ENCODE data around the genes MAD2L2, MTHFR and VPS13D.

GRCh38 chr1:11648738-11649554 lies 5.3 kb downstream of the FBXO2 start:
- PRO-cap = no peak
- RAMPAGE, long total RNA = no peak

GRCh38 chr1:11670652-11671074 lies 6.7 kb downstream of the FBXO6 start:
- PRO-cap = no peak
- RAMPAGE, long total RNA = no peak

DNA sequence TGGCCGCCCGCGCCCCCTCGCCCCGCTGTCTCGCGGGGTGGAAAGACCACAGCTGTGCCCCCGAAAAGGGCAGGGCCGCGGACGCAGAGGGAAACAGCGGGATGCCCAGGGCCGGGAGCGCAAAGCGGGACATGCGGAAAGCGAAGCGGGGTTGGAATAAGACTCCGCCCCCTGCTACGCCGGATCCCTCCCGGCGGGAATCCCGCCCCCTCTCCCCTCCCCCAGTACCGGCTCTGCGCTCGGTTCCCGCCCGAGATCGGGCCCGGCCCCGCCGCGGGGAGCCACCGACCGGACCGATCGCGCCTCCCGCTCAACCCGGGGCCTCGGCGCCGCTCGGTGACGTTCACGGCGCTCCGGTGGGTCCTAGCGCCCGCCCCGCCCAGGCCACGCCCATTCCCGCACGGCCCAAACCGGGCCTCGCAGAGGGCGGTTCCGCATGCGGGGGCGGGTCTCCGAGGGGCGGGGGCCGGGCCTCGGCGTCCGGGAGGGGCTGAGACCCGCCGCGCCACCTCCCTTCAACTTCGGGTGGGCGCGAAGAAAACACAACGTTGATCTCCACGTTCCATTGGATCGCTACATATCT lies at the start of gene MAD2L2:
Gene MAD2L2, minus strand, starts transcription at position 338 of the 583 bp plus-strand sequence.
- PRO-cap = bidirectional peak, plus-strand start outside the sequence, minus-strand start at position 335 of the sequence
- RAMPAGE, long total RNA = start-site peak on the minus strand centred at position 317 of the sequence, 44 bp wide, 240 and 430 reads in 2 replicates

DNA sequence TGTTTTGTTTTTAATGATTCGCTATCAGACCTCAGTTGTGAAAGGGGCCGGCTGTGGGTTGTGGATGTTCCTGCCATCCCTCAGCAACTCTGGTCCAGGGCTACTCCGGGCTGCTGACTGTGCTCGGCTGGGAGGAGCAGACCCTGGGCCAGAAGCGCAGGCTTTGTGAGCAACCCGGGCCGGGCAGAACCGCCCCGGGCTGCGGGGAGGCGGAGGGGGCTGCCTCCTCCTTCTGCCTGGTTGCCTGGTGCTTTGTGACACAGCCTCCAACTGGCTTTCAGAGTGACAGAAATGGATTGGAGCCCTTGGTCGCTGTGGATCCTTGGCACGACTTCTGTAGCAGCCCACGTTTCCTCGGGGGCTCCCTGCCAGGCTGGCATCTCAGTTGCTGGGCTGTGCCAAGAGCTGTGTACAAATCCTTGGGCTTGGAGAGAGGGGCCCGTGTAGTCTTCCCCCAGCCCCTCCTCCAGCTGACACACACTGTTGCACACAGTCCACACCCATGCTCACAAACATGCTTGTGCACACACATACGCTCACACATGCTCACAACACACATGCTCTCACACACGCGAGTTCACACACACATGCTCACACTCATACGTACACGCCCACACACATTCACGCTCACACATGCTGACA lies 10.1 kb downstream of the DRAXIN start:
- PRO-cap = no peak
- RAMPAGE, long total RNA = no peak

DNA sequence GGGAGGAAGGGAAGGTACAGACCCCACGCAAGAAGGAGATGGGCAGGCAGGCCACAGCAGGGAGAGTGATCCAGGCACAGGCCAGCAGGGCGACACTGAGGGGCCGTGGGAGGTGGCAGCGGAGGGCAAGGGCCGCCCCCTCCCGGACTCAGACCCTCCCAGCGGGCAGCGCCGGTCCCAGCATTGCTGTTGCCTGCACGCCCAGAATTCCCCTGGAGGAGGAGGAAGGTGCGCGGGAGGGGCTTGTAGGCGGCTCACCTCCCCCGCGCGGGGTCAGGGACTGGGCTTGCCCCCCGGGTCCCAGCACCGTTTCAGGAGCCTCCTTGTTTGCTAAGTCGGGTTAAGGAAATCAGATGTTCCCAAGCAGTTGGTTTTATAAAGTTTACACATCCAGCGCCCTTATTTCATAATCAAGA lies 416 bp downstream of the AGTRAP start:
- PRO-cap = no peak
- RAMPAGE, long total RNA = no peak

DNA sequence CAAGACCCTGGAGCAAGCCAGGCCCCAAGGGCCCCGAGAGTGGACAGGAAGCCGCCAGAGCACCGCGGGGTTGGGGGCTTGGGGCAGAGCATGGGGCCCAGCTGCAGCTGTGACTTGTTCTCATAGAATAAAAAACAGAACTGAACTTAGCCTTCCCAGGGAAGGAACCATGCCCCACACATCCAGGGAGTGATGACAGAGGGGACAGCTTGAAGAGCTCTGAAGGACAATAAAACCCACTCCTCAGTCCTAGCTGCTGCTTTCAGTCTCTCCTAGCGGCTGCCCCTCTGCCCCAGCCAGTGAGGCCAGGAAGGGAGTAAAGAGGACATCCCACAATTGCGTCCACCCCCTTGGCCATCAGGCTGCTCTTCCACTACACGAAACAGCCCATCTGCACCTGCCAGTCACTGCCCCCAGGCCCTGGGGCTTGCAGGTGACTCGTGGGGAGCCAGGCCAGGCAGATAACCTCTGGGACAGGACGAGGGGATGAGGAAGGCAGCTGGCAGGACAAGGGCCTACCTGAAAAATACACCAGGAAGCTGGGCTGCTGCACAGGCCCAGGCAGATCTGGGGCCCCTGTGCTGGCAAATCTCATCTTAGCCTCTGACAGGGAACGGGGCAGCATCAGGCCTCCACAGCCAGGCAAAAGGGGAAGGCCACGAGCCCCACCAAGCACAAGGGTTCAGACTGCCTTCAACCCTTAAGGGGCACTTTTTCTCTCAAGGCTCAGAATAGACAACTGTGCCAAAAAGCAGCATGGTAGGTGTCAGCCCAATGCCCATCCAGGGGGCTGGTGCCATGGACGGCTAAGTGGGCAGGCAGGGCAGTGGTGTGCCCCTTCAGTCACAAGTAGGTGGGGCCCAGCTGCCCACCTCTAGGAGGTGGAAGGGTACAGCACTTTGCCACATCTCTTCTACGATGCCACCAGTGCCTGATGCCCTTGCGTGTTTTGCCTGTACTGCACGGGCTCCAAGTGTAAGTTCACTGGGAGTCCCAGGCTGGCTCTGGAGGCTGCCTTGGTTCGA lies 16.1 kb downstream of the MTHFR start:
- PRO-cap = no peak
- RAMPAGE, long total RNA = no peak

DNA sequence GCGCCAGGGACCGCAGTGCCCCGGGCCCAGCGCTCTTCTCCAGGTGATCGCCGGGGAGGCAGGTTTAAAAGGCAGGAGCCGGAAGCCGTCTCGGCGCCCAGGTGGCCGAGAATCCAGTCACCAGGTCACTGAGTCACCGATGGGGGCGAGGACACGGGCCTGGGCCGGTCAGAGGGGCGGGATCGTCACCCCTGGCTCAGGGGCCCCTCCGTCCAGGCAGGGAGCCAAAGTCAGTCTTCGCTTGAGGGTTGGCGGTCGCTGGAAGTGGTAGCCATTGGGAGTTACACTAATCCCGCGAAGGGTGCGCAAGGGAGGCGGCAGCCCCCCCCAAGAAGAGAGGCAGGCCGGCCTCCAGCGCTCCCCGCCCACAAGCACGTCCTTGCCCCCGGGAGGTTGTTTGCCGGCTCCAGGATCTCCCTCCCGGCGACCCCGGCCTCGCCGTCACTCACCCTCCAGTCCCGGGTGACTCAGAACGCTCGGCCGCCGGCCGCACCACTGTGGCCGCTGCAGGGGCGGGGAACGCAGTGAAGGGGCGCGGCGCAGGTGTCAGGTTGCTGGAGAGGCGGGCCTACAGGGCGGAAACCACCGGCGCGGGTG lies at the start of gene MTHFR:
Gene MTHFR, minus strand, starts transcription at position 526 of the 597 bp plus-strand sequence.
- PRO-cap = bidirectional peak, plus-strand start at position 233 of the sequence, minus-strand start at position 40 of the sequence; bidirectional peak, plus-strand start outside the sequence, minus-strand start at position 469 of the sequence
- RAMPAGE, long total RNA = no peak

- PRO-cap = no peak
- RAMPAGE, long total RNA = no peak
Measured at GRCh38 chr1:11929870-11930365, 3.7 kb upstream of the KIAA2013 start.

DNA sequence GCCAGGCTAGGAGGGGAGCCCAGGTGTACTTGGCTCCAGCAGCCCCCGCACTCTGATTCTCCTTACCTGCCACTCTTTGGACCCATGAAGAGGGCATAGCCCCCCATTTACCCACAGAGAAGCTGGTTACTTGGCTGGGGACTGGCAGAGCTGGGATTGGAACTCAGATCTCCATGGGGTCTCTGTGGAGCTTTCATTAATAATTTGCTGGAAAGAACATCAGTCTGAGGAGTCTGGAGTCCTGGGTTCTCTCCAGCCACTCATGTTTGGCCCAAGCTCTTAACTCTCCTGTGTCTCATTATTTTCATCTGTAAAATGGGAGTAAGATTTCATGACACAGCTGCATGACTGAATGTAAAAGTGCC lies 8.9 kb upstream of the MIIP start:
- PRO-cap = no peak
- RAMPAGE, long total RNA = no peak

- PRO-cap = no peak
- RAMPAGE, long total RNA = no peak
Measured at GRCh38 chr1:12157124-12158275, 9.3 kb upstream of the TNFRSF1B start.

DNA sequence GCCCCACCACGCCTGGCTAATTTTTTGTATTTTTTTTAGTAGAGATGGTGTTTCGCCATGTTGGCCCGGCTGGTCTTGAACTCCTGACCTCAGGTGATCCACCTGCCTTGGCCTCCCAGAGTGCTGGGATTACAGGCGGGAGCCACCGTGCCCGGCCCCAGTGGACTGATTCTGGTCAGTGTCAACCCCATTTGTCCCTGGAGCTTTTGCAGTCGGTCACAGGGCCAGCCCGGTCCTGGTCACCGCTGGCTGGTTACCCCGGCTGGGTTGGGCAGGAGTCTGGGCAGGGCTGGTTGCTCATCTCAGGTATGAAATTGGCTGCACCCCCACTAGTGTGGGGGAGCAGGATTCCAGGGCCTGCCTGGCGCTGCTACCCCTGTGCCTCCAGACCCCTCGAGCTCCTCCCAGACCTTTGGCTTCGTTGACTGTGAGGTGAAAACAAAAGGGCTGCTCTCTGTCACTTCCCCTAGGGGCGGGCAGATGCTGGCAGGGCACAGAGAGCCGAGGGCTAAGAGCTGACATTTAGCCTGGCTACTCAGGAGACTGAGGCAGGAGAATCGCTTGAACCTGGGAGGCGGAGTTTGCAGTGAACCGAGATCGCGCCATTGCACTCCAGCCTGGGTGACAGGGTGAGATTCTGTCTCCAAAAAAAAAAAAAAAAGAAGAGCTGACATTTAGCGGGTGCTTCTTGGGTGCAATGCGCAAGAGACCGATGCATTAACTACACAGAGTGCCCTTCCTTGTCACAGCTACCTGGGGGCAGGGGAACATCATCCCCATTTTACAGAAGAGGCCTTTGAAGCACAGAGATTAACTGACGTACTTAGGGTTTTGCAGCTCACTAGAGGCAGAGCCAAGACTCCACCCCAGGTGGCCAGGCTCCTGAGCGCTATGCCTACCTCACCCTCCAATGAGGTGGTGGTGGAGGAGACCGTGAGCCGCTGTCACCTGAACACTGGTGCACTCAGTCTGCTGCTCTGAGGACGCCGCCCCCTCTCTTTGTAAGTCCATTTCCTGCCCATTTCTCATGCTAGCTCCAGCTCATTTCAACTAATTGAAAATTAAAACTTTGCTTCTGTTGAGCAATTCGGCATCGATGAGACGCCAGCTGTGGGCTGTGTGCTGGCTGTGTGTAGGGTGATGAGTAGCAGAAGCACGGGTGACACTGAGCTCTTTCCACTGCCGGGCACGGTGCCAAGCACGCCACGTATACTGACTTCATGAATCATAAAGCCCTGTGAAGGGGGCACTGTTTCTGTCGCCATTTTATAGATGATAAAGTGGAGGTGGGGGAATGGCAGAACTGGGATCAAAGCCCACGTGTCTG lies 10.8 kb downstream of the TNFRSF1B start:
- PRO-cap = no peak
- RAMPAGE, long total RNA = no peak

DNA sequence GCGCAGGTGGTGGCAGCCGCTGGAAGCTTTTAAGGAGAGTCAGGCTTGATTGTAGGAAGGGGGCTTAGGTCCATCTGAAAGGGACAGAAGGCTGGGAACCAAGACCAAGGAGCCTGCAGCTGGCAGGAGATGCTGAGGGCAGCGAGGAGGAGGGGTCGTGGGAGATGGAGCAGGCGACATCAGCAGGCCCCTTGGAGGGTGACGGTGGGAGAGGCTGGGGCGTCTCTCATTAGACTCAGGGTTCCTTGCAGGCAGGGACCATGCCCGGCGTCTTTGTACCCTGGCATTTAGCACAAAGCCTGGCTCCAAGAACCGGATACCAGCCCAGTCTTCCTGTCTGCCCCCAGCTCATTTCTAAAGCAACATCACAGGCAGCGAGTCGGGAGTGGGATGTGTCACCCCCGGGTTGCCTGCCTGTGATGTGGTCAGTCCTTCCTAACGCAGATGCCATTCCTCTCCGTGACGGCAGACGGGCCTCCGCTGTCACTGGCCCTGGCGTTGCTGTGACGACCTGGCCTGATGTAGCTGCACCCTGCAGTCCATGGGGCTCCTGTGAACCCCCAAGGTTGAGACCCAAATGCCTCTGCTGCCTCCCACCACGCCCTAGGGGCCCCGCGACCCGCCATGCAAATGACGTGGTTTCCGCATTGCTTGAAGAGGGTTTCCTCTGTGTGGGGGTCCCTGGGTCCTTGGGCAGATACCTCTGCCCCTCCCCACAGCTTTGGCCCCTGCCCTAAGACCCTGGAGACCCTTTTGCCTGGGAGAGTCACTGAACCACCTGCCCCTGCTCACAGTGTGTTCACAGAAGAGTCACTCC lies 12.2 kb downstream of the TNFRSF1B start:
- PRO-cap = no peak
- RAMPAGE, long total RNA = no peak

GRCh38 chr1:12181294-12181763 lies 14.5 kb downstream of the TNFRSF1B start:
- PRO-cap = no peak
- RAMPAGE, long total RNA = no peak

- PRO-cap = unidirectional peak, plus-strand start at chr1:12230052
- RAMPAGE, long total RNA = no peak
Measured at GRCh38 chr1:12229728-12230501, at the start of gene VPS13D. Gene VPS13D, plus strand, starts transcription at chr1:12230030.

DNA sequence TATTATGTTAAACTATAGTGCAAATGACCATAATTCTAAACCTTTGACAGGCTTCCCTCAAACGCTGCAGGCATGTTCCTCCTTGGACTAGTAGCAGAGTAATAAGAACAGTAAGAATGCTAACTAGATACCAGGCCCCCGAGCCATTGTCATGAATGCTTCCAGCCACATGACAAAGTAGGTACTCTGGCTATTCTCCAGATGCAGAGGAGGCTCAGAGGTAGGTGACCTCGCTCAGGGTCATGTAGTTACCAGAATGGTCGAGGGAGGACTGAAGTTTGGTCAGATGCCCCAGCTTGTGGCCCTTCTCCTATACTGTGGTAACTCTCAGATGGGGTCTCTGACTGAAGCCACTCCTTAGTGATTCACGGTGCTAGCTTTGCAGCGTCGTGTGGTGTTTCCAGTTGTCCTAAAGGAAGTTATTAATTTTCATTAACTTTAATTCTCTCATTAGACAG lies 164.0 kb downstream of the DHRS3 start:
- PRO-cap = no peak
- RAMPAGE, long total RNA = no peak

DNA sequence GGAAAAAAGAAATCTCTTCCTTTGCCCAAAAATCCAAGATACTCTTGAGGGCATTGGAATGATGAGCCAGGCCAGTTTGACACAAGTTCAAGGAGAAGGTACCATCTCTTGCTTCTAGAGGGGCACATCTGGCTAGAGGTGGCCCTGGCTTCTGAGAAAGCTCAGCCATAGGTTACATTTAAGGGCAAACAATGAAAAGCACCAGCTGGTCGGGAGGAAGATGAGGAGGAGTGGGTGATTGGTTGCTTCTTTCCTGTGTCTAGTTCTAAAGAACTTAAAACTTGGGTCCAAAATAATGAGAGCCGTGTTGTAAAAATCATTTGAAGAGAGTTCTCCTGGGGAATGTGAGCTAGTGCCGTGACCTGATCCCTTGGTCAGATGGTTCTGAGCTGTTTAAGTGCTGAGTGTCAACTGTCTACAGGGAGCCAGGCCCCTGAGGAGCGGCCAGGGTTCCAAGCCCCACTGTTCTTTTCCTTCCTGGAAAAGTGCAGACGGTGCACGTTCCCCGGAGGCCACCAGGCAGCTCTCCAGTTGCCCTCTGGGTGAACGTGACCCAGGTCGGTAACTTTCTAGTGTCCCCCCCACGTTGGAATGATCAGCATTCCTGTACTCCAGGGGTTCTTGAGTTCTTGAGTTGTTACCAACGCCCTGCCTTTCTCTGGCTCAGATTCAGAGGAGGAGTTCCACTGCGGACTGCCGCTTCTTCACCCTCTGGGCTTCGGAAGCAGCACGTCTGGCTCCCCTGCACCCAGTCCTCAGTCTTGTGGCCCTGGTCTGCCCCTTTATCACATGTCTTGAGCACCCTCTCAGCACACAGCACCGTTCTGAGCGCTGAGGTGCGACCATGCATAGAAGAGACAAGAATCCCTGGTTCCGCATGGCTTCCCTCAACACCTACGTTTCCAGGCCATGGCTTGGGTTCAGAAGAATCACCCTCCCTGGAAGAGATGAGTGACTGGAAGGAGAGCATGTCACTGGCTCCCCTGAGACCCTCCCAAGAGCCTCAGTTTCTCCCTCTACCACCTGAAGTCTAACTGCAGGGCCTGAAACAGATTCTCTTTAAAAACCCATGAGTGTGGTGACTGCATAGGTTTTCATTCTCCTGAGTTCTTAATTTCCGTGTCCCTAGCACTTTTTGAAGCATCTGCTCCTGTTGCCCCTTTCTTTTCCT lies 131.6 kb downstream of the DHRS3 start:
- PRO-cap = no peak
- RAMPAGE, long total RNA = no peak

DNA sequence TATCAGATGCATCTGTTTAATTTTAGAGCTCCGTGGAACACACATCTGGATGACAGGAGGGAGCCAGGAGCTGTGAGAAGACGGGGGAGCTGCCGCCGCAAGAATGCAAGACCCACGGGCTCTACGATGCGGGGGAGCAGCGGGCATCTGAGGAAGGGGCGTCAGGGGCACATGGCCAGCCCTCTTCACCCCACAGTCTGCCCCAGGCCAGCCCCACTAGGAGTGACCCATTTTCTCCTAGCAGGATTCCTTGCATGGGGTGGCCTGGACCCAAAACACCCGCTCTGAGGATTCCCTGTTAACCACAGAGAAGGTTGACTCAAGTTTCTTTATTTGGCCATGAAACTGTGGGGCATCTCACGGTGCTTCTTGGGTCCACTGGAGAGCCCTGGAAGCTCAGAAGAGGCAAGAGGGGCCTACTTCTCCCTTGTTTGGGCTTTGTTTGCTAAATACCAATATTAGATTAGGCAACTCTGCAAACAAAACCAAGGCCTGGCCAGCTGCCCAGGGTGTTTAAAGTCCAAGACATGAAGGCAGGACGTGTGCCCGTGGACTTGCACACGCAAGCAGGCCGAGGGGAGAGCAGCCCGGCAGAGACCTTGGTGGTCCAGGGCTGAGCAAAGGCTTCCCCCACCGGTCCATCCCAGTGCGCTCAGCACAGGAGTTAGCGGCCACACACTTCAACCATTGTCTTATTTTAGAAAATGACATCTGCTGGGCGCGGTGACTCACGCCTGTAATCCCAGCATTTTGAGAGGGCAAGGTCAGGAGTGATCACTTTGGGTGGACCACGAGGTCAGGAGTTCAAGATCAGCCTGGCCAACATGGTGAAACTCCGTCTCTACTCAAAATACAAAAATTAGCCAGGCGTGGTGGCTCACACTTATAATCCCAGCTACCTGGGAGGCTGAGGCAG lies 89.7 kb downstream of the DHRS3 start:
- PRO-cap = no peak
- RAMPAGE, long total RNA = no peak

GRCh38 chr1:12529180-12529922 lies 88.7 kb downstream of the DHRS3 start:
- PRO-cap = no peak
- RAMPAGE, long total RNA = no peak

DNA sequence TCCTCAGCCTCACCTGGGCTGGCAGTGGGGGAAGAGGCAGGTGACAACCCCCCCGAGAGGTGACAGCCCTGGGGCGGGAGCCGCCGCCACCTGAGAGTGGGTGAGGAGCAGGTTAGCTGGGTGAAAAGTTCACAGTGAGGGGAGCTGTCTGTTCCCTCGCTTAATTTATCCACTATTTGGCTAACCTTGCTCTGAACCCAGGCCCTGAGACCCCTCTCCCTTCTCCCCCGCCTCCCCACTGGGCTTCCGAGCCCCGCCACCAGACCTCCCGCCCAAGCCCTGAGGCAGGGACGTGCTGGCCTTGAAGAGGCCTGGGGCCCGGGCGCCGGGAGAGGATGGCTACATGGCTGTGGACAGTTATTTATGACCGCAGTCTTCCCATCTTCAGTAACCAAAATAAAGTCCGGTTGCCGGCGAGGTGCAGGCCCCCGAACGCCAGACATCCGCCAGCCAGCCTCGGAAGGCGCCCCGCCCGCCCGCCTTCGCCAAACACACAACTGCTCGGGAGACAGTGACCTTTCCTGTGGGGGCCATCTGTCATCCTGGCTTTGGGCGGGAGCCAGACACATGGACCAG lies 69.1 kb downstream of the DHRS3 start:
- PRO-cap = no peak
- RAMPAGE, long total RNA = no peak

DNA sequence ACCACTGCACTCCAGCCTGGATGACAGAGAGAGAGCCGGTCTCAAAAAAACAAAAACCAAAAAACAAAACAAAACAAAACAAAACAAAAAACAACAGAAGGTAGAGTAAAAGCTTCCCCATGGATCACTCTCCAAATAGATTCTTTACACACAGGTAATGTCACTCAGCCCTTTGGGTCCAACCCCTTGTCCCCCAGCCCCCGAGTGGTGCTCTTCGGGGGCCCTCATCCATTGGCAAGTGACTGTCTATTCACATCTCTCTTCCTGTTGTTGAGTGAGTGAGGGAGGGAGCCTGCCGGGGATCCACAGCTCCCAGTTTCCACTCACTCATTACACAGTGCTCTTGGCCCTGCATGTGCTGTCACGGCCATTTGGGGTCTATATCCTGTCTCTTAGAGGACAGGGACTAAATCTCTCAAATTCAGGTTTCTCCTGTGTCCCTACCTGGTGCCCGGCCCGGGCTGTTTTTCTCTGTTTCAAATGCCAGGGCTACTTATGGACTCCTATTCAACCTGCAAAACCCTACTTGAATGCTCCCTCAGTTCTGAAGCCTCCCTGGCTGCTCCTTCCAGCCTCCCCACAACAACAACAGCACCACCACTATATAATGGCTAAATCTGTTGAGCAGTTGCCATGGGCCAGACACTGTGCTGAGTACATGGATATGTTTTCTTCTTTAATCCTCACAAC lies 30.2 kb downstream of the DHRS3 start:
- PRO-cap = no peak
- RAMPAGE, long total RNA = no peak

All from Karpas-422 (cell line).